Left lung (tissue), 1 donor: ENCODE measurements around a stretch of chr19.

DNA sequence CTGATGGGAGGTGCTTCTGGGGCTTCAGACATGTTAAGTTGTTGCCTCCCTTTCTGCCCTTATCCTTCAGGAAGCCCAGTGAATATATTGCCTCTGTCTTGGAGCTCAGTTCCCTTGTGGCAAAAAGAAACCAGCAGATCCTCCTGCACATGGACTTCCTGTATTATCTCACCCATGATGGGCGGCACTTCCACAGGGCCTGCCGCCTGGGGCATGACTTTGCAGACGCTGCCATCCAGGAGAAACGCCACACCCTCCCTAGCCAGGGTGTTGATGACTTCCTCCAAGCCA lies 6.0 kb upstream of the CYP4F12 start:
- PRO-cap, result no peak

- PRO-cap, result no peak
Measured at GRCh38 chr19:16078003-16078460, 1.7 kb downstream of the TPM4 start.

DNA sequence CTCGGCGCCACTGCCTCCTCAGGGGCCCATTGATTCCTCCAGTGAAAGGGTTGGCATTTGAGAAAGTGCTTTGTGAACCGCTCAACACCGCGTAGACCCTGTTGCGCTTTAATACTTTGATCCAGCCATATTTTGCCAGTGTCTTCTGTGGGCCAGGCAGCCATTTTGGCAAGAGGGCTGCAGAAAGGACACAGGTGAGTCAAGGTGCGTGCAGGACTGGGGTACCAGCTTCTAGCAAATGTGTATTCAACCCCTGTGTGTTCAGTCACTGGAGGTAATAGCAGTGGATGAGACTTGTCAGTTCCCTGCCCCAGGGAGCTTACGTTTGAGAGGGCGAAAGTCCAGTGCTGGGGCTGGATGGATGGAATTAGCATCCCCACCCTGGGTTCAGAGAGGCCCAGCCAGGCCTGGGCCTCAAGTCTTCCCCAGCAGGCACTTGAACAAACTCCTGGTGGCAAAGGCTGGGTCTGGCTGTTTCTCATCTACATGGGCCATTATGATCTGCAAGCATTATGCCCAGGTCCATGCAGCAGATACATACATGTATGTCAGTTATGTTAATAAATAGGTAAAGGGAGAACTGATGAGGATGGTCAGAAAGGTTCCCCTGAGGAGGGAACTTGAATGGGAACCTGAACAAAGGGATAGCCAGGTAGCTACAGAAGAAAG lies 3.9 kb downstream of the RAB8A start:
- PRO-cap, result no peak

GRCh38 chr19:16117797-16118031 lies 6.0 kb downstream of the RAB8A start:
- PRO-cap, result no peak

DNA sequence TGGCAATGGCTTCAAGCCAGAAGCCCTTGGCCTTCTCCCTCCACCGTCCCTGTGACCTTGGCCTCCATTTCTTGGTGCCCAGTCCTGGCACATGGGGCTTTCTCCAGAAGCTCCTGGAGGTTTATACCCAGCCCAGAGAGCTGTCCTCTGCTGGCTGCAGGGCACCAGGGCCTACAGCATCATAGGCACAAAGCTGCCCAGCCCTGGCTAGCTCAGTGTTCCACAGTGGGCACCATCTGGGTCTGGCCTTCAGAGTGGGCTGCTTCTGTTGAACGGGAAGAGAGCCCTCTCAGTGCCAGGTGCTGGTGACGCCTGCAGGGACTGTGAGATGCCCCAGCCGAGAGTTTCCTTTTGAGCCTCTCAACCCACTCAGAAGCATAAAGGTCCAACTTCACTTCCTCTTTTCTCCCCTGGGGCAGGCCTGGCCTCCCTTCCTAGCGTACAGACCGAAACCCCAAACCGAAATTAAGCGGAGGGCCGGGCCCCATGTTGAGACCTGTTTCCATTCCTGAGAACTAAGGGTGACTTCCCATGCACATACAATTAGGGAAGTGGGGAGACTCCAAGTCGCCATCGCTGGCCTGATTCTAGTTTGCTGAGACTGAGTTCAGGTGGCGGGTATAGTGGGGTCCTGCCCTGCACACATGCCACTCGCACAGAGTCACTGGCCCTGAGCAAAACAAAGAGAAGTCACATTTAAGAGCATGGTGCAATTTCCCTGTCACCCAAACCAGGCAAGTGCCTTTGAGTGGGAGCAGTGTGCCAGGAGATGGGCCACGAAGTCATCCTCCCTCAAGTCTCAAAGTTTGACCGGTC lies 6.8 kb downstream of the RAB8A start:
- PRO-cap, result unidirectional peak, minus-strand start at position 325 of the sequence

- PRO-cap, result no peak
Measured at GRCh38 chr19:16203175-16203812, 5.6 kb downstream of the AP1M1 start.

DNA sequence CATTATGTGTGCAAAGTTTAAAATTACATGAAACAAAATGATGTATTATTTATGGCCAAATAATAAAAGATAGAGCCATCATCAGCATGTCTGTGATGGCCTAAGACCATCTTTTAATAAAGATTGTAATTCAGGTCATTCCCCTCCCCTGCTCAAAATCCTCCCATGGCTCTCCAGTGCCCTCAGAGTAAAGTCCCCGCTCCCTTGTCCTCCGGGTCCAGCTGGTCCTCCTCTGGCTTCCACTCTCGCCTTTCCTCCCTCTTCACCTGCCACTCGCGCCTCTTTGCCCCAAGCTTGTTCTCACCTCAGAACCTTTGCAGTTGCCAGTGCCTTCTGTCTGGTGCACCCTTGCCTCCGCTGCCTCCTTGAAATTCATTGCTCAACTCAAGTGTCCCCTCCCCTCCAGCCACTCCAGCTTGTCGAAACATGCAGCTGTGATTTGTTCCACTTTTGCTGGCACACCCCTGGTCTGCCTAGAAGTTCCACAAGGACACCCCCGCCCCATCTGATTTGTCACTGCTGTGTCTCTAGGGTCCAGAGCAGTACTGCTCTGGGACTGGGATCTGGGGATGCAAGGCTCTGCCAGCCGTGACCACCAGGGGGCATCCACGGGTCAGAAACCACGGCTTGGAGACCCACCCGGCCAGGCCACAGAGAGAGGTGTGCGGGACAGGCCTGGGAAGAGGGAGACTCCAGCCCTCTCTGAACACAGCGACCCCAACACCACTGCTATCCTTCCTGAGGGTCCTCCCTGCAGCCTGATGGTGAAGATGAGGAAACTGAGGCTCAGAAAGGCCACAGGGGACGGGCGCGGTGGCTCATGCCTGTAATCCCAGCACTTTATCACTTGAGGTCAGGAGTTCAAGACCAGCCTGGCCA lies 49.7 kb downstream of the AP1M1 start:
- PRO-cap, result no peak

DNA sequence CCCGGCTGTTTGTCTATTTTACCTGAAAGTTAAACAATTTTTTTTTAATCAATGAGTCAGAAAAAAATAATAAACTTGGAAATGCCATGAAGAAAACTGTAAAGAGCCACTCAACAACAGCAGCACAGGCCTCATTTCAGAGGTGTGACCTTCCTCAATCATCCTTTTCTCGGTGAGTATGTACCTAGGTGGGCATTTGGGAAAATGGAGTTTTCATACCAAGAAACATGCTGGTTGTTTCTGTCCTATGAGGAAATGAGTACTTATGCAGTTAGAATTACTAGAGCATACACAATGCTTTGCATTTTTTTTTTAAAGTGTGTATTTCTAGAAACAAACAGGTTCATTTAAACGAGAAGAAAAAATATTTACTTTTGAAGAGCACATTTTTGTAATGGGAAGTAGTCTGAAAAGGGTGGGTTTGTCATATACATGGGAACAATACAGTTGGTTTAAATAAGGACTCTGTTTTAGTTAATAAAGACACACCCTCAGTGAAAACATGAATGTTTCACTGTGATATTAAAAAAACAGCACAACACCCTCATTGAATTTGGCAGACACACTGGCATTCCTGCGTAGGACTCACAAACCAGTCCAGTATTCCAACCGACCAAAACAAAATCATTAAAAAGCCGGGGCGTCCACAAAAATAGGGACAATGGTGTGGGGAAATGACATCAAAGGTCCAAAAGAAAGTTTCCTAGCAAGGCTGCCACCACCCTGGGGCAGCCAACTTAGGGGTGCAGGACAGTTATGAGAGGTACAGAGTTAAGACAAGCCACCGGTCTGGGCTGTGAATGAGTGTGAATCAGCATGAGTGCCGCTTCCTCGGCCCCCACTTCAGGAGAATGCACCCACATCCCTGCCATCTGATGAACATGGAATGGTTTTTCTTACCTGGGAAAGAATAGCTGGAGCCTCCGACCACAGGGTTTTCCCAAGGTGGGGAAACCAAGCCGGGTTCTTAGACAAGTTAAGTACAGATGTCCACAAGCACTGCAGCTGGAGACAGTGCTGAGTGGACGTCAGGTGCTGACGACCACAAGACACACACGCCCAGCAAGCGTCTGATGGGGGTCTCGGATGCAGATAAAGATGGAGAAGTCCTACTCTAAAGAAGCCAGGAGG lies 73.1 kb downstream of the KLF2 start:
- PRO-cap, result no peak

- PRO-cap, result no peak
Measured at GRCh38 chr19:16518194-16519001, 22.2 kb downstream of the C19orf44 start.

GRCh38 chr19:16519002-16519469 lies 22.8 kb downstream of the C19orf44 start:
- PRO-cap, result no peak

GRCh38 chr19:16540733-16541434 lies 1.4 kb downstream of the CHERP start:
- PRO-cap, result no peak

DNA sequence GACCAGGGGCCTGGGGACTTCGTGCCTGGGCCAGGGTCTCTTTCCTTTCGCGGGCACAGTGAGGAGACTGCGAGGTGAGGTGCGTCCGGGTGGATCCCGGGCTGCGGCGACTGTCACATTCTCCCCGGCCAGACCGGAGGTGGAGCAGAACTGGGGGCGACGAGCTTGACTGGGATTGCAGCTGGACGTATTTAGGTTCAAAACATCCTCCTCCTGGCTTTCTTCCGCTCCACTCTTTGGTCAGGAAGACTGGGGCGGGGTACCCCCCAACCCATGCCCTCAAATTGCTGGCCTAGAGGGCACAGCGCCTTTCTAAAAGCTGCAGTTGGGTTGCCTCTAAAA lies 502 bp upstream of the CHERP start:
- PRO-cap, result no peak

GRCh38 chr19:16586593-16586921 lies 14.3 kb upstream of the SLC35E1 start:
- PRO-cap, result no peak

- PRO-cap, result no peak
Measured at GRCh38 chr19:16594572-16595017, 22.4 kb upstream of the SLC35E1 start.

- PRO-cap, result no peak
Measured at GRCh38 chr19:16626692-16627560, 1.1 kb downstream of the MED26 start.

DNA sequence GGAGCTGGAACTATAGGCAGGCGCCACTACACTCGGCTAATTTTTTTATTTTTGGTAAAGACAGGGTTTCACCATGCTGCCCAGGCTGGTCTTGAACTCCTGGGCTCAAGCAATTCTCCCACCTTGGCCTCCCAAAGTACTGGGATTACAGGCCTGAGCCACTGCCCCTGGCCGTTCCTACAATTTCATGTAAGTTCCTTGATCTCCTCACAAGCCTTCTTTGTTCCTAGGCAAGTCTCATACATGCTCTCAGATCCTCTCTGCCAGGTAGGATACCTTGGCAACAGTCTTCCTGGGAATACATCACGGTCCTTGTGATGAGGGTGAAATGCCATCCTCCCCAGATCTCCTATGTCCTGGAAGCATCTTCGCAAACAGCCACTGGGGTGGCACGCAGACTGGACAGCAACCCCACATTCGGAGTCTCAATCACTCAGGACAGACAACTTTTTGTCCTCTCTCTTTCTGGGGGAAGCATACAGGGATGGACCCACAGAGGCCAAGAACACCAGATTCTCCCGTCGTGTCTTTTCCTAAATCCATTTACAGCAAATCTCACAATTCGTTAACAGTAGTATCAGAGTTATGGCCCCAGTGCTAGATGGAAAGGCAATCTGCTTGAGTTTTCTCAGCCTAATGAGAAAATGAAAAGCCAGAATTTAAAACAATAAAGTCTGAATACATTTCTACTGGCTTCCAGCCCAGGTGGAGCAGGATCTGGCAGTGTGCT lies 7.5 kb downstream of the SMIM7 start:
- PRO-cap, result no peak

DNA sequence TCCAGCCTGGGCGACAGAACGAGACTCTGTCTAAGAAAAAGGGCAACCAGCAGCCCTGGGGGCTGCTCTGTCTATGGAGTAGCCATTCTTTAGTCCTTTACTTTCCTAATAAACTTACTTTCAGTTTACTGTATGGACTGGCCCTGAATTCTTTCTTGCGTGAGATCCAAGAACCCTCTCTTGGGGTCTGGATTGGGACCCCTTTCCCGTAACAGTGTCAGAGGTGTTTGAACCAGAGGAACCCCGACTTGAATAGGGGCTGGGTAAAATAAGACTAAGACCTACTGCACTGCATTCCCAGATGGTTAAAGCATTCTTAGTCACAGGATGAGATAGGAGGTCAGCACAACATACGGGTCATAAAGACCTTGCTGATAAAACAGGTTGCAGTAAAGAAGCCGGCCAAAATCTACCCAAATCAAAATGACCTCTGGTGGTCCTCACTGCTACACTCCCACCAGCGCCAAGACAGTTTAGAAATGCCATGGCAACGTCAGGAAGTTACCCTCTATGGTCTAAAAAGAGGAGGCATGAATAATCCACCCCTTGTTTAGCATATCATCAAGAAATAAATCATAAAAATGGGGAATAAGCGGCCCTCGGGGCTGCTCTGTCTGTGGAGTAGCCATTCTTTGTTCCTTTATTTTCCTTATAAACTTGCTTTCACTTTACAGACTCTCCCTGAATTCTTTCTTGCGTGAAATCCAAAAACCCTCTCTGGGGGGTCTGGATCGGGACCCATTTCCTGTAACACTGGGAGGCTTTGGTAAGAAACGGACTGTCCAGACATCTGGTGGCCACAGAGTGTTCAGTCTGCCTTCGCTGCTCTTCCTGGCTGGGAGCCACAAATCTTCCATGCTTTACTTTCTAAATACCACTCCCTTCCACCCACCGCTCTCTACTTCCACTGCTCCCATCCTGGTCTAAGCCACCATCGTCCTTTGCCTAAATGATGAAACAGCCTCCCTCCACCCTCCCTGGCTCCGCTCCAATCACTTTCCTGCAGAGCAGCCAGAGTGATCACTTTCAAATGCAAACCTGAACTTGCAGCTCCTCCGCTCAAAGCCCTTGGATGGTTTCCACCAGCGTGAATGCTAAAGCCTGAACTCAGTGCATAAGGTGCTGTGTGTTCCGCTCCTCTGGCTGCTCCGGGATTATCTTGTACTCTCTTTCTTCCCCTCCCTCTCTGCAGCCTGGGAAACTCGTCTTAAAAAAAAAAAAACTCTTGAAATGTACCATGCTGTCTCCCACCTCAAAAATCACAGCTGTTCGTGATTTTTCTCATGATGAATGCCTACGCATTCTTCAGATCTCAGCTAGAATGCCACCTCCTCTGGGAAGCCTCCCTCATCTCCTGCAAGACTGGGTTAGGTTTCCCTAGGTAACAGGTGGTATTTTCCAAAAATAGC lies 4.2 kb upstream of the SIN3B start:
- PRO-cap, result no peak

GRCh38 chr19:17079546-17080739 lies 4.4 kb downstream of the MYO9B start:
- PRO-cap, result bidirectional peak, plus-strand start at chr19:17080160, minus-strand start at chr19:17079961

DNA sequence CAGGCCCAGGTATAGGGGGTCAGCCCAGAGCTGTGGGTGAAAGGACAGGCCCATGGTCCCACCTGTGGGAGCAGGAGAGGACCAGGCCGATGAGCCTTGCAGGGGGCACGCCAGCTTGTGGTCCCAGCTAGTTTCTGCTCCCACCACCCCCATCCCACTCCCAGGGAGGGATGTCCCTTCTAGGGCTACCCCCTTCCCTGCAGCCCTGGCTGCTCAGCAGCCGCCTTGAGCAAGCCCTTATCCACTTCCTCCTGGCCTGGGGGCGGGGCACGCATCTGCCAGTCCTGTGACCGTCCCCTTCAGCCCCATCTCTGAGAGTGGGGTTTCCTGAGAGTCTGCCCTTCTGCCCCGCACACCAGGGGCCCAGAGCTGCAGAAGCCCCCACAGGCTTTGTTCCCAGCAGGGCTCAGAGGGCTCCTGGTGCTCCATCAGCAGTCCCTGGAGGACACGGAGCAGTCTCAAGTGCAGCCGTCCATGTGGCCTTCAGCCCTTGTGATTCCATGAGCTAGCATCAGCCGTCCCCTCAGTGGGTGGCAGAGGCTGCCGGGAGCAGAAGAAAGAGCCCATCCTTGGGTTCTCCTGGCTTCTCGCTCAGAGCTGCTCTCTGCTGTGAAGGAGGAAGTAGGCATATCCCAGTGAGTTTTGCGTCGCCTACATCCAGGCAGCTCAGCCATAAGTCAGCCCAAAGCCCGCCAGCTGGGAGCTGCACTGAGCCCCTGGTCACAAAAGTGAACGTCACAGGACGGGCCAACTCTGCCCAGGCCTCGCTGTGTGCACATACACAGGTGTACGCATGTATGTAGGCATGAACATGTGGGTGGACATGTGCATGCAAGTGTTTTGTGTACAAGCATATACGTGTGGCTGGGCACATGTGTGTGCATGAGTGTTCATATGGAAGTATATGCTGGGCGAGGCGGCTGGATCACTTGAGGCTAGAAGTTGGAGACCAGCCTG lies 16.3 kb downstream of the MYO9B start:
- PRO-cap, result no peak

- PRO-cap, result no peak
Measured at GRCh38 chr19:17114213-17115253, 39.0 kb downstream of the MYO9B start.